Thoracic aorta endothelial cell (primary cell): ENCODE measurements around the genes C18orf63 and PTGR3.

DNA sequence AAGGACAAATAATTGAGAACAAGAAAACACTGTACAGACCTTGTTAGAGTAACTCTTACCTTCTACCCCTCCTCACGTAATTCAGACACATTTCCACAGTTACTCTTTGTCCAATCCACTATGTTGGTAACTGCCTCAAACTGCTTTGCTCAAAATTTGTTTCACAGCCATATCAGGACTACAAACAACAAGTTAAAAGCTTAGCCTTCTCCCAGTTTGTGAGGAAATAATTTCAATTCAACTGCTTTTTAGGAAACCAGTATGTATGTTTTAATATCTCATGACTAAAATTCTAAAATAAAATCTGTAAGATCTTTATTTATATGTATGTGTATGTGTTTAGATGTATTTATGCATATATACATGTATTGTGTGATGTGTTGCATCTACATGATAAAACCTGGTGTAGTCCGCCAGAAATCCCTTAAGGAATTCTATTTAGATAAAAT lies 8.9 kb upstream of the CYB5A start:
- CAGE, long polyA plus RNA = no peak

- CAGE, long polyA plus RNA = no peak
These were observed at the start of gene C18orf63 for GRCh38 chr18:74315408-74316095. C18orf63 (plus strand) TSS chr18:74315839.

GRCh38 chr18:74436065-74436640 lies 21.0 kb downstream of the DIPK1C start:
- CAGE, long polyA plus RNA = no peak

DNA sequence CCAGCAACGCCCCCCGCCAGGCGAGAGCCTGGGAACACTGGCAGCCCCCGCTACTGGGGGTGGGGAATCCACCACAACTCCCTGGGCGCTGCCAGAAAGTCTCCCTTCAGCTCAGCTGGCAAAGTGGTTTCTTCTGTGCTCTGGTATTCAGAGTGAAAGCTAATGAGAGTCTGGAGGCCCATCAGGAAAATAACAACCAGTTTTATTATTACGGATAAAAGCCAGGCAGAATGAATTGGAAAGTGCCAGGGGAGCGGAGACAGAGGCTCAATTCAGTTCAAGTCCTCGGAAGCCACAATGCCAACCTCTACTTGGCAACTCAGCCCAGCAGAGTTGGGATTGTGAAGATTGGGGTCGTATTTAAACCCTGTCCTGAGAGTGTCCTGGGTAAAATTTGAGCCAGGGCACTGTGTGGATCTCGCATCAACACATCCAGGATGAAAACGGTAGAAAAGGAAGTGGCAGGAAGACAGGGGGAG lies 2.7 kb downstream of the DIPK1C start:
- CAGE, long polyA plus RNA = no peak

DNA sequence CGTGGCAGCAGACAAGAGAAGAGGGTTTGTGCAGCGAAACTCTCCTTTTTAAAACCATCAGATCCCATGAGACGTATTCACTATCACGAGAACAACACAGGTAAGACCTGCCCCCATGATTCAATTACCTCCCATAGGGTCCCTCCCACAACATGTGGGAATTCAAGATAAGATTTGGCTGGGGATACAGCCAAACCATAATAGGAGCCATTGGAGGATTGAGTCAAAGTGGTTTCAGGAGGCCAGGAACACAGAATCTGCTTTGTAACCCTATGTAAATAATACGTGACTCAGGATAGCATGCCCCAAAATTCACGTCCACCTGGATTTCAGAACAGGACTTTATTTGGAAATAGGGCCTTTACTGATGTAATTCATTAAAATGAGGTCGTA lies 16.1 kb upstream of the CNDP2 start:
- CAGE, long polyA plus RNA = no peak

DNA sequence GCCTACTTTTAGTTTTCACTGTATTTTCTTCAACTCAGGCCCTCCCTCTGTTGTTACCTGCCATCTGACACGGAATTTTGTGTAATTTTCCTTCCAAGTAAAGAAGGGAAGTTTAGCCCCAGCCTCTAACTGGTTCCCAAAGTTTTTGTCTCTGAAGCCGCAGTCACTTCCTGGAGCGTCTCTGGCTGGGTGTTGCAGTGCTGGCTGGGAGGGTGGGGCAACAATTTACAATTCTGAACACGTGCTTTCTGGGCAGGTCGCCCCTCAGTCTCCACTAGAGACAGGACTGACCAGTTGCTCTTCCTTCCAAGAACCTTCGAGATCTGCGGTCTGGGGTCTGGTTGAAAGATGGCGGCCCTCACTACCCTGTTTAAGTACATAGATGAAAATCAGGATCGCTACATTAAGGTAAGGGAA lies 3.5 kb downstream of the CNDP2 start:
- CAGE, long polyA plus RNA = no peak

DNA sequence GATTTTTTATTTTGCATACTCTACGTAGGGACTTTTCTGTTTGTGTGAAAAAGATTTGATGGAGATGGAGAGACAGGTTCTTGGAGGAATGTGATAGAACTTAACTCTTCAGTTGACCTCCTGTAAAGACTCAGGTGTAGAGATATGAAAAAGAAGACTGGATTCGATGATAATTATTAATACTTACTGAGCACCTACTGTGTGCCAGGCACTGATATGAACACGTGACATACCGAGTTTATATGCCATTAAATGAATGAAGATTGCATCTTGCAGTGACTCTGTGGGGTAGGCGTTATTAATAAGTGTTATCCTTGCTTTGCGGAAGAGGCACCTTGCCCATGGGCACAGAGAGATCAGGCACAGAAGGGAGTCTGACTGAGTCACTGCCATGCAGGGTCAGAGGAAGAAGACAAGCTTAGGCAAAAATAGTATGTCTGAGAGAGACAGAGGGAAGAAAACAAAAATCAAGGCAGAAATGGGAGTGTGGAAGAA lies 14.8 kb downstream of the ZNF407 start:
- CAGE, long polyA plus RNA = no peak

DNA sequence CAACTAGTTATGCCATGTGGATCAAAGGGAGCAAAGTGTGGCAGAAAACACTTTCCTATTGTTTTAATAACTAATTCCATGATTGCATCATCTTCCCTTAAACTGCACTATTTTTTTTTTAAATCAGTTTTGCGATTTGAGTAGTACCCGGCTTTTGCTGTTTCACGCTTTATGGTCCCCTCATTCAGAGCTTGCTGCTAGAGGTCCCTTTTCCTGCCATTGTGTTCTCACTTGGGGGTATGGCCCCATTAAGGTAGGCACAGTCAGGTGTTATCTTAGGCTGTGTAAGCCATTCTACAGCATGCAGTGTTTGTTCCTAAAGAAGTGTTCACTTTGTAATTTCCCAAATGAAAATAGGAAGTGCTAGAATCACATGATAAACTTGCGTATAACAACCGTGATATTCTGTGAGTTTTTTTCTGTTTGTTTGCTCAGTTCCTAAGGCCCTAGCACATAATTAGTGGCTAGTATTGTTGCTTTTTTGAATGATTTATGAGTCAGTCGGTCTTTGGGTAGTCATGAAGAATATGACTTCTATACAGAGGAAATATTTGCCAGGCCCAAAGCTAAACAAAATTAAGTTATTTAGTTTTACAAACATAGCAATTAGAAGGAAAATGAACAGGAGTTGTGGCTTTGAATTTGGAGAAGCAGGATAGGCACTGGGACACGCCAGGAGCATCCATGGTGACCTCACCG lies 225.7 kb downstream of the PTGR3 start:
- CAGE, long polyA plus RNA = no peak

DNA sequence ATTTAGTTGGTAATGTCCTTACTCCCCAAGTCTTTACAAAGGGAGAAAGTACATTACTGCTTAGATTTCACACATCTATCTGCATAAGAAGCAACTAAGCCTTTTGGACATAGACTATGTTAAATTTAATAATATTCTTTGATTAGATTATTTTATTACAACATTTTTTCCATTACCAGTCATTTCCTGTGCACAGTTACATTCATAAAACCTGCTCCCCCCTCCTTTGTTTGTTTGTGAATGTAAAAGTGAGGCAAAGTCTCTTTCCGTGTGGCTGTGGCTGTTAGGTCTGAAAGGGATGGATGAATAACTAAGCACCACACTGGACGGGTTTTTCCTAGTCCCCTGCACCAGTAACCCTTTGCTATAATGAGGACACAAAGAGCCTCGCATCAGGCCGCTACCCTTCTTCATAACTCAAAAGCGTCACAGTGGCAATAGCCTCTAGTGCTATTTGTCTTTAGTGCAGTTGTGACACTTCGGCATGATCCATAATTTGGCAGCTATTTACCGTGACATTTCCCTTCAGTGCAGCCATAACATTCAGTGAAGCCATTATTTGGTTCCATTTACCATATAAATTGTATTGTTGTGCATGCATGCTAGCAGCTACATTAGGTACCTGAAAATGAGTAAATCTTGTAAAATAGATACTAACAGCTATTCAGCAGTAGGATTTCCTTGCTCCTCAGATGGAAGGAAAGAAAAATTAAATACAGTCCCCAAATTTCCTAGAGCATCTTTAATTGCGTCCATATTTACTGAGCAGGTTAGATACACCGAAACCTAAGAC lies 9.4 kb downstream of the PTGR3 start:
- CAGE, long polyA plus RNA = no peak

DNA sequence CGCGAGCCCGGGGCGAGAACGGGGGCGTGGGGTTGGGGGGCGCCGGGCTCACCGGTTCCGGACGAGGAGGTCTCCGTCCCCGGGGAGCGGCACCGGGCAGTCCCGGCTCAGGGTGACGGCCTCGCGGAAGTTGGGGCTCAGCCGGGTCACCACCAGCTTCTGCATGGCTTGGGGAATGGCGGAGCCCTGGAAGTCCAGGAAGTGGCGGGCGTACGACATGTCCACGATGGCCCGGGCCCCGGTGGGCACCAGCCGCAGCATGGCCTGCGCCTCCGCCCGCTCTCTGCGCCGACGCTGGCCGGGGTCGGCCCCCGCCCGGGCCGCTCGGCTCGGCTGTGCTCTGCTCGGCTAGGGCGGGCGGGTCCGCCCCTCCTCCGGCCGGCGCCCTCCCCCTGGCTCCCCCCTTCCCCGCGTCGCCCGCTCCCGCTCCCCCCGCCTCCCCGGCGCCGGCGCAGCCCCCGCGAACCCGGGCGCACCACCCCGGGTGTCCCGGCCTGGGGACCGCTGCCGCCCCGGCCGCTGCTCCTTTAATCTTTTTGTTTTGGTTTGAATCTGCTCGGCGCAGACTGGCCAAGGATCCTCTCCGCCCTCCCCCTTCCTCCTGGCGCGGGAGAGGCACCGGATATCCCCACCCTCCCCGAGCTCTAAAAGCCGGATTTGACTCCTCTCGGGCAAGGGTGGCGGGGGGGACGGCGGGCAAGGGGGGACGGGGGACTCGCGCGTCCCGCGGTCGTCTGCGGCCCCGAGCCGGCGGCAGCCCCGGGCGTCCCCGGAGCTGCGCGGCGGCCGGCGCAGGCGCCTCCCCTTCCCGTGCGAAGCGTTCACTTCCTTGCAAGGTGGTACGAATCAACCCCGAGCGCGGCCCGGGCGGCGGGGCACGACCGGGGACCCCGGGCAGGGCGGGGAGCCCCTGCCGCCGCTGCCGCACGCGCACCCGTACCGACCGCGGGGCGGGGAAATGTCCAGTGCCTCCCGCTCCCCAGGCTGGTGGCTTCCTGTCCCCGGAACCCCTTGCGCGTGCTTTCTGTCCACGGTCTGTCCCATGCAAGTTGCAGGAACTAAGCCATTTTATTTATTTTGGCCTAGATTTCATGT lies at the start of gene PTGR3:
PTGR3 (minus strand) TSS at position 342 of the 1,095 bp plus-strand sequence.
- CAGE, long polyA plus RNA = no peak

GRCh38 chr18:76259604-76260287 lies 235.3 kb downstream of the ZNF516 start:
- CAGE, long polyA plus RNA = no peak

DNA sequence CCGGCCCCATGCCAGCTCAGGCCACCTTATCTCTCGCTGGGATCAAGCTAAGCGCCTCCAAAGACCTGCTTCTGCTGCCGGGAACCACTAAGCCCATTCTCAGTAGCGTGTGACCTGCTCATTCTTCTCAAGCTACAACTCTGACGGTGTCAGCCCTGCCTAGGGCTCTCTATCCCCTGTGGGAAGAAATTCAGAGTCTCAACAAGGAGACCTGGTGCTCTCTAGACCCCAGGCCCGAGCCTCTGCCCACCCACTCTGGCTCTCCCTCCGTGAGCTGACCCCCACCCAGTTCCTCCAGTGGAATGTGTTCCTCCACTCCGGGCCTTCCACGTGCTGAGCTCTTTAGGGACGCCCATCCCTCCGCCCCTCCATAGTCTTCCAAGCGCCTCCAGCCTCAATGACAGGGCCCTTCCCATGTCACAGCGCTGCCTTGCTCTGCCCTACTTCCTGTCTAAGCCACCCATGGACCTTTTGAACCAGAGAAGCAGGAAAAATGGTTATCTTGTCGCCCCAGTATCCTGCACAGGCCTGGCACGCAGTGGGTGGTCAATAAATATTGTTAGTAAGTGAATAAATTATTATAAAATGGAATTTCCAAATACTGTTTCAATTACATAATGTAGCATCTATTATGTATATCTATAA lies 127.7 kb downstream of the ZNF516 start:
- CAGE, long polyA plus RNA = no peak

DNA sequence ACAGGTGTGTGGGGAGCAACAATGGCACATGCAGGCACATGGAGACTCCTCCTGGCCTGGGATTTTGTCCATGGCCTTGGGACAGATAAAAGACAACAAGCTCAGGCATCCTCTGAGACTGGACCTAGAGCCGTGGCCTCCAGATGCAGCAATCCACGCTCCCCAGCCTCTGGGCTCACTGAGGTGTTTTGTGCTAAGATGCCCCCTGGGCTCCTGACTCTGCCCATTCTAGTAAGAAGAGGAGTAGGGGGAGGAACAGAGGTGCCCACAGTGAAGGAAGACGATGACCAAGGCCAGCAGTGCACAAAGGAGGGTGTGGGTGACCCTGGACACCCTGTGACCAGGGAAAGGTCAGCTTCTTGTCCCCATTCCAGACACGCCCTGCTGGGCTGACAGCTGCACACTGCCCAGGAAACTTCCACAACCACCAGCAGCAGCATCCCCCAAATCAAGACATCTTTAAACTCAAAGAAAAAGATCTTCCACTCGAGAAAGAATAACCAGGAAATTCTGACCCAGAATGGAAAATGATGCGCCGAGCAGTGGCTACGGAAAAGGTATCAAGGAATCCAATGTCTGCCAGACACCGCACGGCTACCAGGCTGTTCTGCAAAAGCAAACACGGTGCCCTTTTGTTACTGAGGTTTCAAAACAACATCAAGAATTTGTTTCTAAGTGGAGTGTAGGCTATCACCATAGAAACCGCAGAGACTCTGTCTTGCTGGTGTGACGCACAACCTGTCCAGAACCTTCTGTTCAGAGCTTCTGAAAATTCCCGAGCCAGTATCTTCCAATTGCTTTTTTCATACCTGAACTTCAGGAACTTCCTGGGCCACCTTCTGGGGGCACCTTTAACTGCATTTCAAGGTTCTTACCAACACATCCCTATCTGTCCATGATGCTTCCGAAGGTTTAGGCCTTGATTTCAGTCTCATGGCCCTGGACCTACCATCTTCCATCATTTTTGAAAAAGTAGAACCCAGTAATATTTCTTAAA lies 65.5 kb downstream of the ZNF516 start:
- CAGE, long polyA plus RNA = no peak

GRCh38 chr18:76459653-76460566 lies 35.1 kb downstream of the ZNF516 start:
- CAGE, long polyA plus RNA = no peak

DNA sequence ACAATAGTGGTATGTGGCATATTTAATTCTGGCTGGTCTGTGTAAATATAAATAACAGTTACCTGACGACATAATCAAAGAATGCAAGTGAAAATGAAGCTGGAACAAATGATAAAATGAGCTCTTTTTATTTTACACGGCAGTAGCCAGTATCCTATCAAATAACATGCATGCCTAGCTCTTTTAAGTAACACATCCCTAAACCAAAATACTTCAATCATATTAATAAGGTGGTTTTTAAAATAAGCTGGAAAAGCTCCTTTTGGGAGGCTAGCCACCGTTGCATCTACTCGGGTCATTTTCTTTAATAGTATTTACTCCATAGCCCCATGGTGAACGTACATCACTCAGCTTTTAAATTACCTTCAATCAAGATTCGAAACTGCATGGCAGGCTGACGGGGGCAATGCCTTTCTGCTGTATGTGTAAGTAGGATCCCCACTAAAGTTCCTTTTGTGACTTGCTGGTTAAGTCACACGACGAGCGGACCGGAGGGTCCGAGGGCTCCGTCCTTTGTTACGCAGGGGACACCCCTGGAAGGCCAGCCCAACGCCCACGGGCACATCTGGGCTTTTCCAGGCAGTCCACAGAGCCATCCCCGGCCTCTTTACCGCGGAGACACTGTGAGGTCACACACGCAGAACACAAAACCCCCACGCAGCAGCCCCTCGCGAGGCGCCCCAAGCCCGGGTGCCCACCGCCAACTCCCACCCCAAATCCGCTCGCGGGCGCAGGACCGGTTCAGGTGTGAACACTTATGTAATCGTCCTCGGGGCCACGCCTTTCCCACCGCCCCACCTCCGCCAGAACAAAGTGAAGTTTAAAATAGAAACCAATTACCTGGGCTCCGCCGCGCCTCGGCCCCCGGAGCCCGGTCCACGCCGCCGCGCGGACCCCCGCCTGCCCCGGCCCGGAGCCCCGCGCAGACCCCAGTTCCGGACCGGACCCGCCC lies 4.4 kb downstream of the ZNF516 start:
- CAGE, long polyA plus RNA = no peak

GRCh38 chr18:76679810-76680647 lies 142.3 kb upstream of the ZNF236 start:
- CAGE, long polyA plus RNA = no peak

DNA sequence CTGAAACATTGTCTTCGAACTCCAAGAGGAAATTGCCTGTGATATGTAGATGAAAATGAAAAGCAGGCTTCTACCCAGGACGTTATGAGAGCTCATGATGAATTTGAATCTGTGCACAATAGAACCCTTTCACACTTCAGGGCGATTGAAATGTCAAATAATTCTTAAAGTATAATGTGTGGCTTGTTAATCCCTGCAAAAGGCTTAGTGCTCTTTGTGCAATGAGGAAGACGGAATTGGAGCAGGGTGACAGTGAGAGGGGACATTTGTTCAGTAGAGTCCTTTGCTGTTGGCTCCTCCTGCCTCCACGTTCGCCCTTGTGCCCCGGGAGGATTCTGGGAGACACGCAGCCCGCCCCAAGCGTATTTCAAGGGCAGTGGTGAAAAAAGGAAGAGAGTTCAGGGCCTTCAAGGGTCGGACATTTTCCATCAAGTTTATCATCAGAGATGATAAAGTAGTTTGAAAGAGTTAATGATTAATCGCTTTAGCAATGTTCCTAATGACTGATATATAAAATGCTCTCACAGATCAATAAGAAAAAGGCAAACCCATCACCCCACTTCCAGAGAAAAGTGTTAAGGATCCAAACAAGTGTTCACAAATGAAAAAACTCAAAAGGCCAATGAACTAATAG lies 50.8 kb upstream of the ZNF236 start:
- CAGE, long polyA plus RNA = no peak

DNA sequence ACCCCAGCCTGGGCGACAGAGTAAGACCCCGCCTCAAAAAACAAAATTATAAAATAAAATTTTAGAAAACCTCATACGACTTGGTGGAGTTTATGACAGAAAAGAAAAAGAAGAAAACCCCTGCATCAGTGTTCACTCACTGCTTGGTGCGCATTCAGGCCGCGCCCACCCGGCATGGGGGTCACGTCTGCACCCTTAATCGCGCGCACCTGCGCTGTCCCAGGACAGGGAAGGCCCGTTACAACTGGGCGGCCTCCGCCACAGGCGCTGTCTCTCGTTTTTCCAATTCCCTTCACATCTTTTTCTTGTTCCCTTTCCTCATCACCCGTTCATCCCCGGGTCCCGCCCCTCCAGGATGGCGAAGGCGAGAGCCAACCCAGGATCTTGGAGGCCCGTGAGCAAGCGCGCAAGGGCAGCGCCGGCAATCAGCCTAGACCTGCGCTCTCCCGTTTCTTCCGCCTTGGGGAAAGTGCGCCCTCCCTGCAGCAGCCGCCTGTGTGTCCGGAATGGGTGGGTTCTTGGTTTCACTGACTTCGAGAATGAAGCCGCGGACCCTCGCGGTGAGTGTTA lies 35.1 kb upstream of the ZNF236 start:
- CAGE, long polyA plus RNA = no peak

- CAGE, long polyA plus RNA = no peak
These were observed 153.8 kb downstream of the MBP start for GRCh38 chr18:76978538-76979463.

DNA sequence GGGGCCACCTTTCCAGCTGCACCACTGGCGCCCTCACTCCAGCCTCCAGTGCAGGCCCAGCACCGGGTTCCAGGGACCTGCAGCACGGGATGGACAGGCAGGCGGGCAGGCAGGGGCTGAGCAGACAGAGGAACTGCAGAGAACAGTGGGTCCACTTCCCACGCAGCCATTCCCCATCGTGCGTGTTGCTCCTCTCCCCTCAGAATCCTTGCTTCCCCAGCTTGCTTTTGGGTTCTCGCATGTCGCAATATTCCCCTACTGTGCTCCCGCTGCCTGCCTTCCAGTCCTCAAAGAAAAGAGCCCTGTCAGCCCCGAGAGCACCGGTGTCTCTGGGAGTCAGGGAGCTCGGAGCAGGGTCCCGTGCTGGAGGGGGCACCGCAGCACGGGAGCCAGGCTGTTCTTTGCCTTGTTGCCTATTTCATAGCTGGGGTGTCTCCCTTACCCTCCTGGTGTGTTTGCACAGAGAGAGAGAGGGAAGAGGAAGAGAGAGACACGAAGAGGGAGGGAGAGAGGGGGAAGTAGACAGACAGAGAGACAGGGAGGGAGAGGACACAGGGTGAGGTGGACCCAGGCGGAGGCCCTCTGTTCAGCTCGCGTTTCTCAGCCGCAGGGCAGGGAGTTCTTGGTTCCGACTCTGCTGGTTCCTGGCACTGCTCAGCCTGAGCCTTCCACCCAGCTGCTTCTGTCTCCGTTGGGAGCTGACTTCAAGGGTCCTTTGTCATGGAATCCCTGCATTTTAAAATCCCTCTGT lies 126.0 kb downstream of the MBP start:
- CAGE, long polyA plus RNA = no peak